CMK (cell line): ENCODE measurements around the genes LRRC14B, CCDC127 and AHRR.

DNA sequence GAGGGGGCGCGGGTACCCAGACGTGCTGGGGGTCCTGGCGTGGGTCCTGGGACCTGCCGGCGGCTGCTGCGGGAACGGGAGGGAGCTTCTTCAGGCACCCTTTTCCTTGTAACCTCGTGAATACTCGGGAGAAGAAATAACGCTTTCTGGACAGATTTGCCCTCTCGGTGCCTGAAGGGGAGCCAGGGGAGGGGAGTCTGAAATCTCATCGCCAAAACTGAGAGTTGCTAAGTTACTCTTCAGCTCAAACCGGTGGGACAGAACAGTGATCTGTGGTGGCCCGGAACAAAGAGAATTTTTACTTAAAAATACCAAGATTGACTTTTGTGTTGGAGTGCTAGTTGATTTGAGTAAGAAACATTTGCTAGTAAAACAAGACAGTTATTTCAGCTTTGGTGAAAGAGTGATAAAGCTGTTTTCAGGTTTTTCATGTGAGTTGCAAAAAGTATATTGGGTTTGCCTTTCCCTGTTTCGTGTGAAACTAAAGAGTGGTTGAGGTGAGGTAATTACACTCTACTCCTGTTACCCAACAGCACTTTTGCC, 649 bp downstream of the PLEKHG4B start:
- RRBS, result no CpG with 5 or more reads among the region's 16 CpGs

GRCh38 chr5:190974-192162, at the start of gene LRRC14B:
Gene LRRC14B (plus strand): TSS chr5:191495.
- RRBS, result 90% methylated on average over 14 of the region's 78 CpGs

GRCh38 chr5:217373-218459, at the start of gene CCDC127:
Gene CCDC127 (minus strand): TSS chr5:218153.
- RRBS, result under 1% methylated on average over 22 of the region's 77 CpGs

GRCh38 chr5:321462-321853, at the start of gene AHRR:
Gene AHRR (plus strand): TSS chr5:321714.
- RRBS, result 10% methylated on average over 24 of the region's 50 CpGs

DNA sequence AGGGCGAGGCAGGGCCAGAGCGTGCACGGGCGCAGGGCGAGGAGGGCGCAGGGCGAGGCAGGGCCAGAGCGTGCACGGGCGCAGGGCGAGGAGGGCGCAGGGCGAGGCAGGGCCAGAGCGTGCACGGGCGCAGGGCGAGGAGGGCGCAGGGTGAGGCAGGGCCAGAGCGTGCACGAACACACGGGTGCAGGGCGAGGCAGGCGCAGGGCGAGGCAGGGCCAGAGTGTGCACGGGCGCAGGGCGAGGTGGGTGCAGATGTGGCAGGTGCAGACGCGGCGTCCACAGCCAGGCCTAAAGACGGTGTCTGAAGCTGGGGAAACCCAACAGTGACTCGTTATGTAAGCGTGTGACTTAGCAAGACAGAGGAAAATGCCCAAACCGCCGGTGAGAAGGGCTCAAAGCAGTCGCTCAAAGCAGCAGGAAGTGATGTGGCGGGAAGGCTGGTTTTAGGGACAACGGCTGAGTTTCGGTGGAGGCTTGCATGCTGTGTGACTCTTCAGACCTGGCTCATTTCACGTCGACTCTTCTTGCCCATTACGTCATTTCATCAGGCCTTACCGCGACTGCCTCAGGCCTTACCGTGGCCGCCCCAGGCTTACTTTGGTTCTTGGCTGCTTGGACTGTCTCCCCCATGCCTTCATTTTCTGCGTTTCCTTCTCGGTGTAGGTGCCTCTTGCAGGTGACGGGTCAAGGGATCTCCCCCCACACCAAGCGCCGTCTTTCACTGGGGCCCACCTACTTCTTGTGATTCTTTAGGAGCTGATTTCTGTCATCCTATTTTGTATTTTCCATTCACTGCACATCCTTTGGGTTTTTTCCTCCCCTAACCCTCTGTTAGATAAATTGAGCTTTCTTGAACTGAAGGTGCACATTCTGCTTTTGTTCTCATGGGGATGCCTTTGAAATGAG, 50.5 kb upstream of the EXOC3 start:
- RRBS, result no CpG with 5 or more reads among the region's 51 CpGs

GRCh38 chr5:463687-464672, 21.0 kb downstream of the EXOC3 start:
- RRBS, result 98% methylated on average over 3 of the region's 35 CpGs

- RRBS, result 97% methylated on average over 16 of the region's 55 CpGs
Measured at GRCh38 chr5:474706-475535, 31.9 kb downstream of the EXOC3 start.

DNA sequence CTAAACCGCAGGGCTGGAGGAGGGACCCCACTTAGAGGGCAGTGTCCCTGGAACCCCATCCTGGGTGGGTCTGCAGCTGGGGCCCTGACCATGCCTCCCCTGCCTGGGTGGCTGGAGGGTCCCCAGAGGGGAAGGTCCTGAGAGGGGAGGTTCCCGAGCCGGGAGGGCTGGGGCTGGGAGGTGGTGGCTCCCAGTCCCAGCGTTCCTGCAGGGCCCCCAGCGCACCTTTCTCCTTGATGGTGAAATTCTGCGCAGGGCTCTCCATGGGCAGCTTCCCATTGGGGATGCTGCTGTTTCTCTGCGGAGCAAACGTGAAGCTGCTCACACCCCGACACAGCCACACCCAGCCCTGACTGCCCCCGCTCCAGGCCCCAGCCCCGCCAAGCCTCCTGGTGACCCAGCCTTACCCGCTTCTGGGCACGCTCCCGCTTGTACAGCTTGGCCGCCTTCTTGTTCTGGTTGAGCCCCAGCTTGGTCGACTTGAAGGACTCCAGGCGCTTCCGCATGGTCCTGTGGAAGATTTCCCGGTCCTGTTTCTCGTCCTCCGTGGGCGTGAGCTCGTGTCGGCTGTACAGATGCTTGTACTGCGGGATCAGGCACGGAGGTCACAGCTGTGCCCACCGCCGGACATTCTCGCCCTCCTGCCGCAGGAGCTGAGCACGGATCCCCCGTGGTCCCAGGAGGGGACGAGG, 33.0 kb downstream of the EXOC3 start:
- RRBS, result 97% methylated on average over 8 of the region's 33 CpGs

DNA sequence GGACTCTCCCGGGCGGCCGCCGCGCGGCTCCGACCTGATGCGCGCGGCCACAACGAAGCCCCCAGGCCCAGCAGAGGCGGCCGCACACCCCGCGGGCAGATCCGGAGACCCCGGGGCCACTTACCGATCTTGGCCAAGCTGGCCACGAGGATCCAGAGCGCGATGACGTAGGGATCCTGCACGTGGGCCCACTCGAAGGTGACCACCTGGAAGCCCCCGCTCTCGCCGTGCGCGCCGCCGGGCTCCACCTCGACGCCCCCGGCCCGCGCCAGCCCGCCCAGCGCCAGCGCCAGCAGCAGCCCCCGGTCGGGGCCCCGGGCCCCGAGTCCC, 296 bp downstream of the SLC9A3 start:
- RRBS, result 97% methylated on average over 23 of the region's 43 CpGs

GRCh38 chr5:528208-528868, 4.1 kb upstream of the SLC9A3 start:
- RRBS, result 5% methylated on average over 49 of the region's 86 CpGs

DNA sequence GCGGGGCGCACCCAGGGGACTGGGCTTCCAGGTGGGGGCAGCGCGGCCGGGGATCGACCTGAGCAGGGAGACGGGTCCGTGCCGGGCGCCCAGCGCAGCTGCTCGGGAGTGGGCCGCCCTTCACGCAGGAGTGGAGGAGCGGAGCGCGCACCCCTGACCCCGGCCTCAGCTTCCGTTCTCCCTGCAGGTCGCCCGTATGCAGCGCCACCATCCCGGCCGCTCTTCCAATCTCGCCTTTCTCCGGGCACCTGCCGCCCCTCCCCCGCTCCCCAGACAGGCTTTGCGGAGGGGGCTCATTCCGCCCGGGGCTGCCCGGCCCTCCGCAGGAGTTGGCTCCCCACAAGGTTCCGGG, 718 bp upstream of the TPPP start:
- RRBS, result no CpG with 5 or more reads among the region's 34 CpGs

DNA sequence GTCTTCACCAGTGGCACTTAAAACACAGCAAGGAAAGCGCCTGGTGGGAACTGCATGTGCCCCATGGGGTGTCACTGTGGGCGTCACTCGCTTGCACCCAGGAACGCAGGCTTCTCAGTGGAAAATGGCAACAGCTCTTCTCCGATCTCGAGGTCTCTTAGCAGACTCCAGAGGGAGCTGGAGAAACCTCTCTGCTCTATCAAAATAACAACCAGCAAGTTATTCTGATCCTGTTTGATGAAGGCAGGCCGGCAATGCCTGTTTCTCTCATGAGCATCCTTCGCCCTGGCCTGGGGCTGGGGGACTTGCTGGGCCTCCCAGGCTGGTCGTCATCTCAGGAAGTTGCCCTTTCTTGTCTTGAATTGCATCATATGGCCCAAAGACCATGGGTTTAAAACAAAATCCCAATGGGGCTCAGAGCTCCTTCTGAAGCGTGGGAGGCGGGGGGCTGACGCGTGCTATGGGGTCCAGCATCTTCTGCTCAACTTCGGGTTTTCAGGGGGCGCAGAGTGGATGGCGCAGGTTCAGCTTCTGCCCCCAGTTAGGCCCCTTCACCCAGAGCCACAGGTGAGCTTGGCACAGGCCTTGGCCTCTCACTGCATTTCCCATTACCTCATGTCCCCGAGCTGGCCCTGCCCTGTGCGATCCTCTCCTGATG, 55.7 kb downstream of the TRIP13 start:
- RRBS, result no CpG with 5 or more reads among the region's 18 CpGs

- RRBS, result no CpG with 5 or more reads among the region's 10 CpGs
Measured at GRCh38 chr5:960582-961082, 48.0 kb upstream of the NKD2 start.

- RRBS, result 73% methylated on average over 3 of the region's 9 CpGs
Measured at GRCh38 chr5:964958-965399, 43.6 kb upstream of the NKD2 start.

DNA sequence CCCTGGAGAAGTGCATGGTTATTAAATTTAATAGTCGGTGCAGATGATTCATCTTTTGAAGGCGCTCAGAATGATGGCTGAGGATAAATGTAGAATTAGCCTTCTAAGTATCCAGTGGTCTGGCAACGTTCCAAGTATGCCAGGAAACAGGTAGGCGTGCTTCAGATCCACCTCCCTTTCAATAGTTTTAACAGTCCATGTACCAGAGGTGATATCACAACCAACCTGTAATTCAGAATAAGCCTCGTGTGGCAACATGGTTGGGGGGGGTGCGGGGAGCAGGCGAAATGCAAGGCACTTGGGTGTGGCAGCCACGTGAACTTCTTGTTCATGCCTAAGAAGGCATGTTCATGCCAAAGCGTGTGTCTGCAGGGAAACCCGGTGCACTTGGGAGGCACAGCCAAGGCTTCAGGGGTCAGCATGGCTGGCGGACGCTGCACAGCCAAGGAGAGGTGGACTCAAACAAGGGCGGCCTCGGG, 5.2 kb upstream of the NKD2 start:
- RRBS, result no CpG with 5 or more reads among the region's 14 CpGs

GRCh38 chr5:1199598-1200353, 1.6 kb upstream of the SLC6A19 start:
- RRBS, result no CpG with 5 or more reads among the region's 20 CpGs

- RRBS, result no CpG with 5 or more reads among the region's 7 CpGs
Measured at GRCh38 chr5:1239584-1239813, 14.3 kb downstream of the SLC6A18 start.

DNA sequence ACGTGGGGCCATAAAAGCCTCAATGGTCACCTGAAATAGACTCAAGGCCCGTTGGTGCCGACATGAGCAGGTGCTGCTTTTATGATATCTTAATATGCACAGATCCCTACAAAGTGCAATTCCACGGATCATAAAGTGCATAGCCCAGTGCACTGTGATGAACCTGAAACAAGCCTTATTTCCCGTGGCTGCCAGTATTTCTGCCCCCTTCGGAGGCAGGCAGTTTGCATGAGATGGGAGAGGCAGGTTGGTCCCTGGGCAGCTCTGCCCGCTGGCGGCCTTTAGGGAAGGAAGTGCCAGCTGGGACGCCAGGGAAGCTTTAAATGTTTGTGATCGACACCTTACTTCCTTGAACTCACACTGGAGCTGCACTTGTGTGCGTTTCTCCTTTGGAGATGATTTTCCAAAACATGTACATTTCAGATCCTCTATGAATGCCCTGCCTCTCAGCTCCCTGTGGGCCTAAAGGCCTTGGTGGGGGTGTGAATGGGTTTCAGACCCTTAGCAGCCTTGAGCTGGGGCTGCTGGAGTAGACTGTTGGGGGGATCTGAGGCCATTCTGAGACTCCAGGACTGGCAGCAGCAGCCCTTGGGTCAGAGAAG, 14.7 kb downstream of the SLC6A18 start:
- RRBS, result no CpG with 5 or more reads among the region's 11 CpGs

DNA sequence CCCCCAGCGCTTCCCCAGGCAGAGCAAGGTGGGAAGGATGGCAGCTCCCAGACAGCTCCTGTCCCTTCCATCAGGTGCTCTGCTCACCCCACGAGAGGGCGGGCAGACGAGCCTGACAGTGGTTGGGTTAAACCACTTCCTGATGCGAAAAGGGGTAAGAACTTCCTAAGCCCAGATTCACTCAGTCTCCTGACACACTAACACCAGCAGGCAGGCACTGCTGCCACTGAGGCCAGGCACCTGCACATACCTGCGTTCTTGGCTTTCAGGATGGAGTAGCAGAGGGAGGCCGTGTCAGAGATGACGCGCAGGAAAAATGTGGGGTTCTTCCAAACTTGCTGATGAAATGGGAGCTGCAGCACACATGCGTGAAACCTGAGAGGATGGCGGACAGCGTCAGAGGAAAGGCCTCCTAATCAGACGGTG, 29.9 kb downstream of the SLC6A18 start:
- RRBS, result no CpG with 5 or more reads among the region's 13 CpGs

DNA sequence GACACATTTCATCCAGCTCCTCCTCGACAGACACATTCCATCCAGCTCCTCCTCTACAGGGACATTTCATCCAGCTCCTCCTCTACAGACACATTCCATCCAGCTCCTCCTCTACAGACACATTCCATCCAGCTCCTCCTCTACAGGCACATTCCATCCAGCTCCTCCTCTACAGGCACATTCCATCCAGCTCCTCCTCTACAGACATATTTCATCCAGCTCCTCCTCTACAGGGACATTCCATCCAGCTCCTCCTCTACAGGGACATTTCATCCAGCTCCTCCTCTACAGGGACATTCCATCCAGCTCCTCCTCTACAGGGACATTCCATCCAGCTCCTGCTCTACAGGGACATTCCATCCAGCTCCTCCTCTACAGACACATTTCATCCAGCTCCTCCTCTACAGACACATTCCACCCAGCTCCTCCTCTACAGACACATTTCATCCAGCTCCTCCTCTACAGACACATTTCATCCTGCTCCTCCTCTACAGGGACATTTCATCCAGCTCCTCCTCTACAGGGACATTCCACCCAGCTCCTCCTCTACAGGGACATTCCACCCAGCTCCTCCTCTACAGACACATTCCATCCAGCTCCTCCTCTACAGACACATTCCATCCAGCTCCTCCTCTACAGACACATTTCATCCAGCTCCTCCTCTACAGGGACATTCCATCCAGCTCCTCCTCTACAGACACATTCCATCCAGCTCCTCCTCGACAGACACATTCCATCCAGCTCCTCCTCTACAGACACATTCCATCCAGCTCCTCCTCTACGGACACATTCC, 17.5 kb downstream of the CLPTM1L start:
- RRBS, result no CpG with 5 or more reads among the region's 3 CpGs